ENCODE data around the gene TBR1.

GRCh38 chr2:159094070-159094941 is 125.9 kb downstream of the TANC1 start:
CAGE:
- cytosol, long polyA minus RNA: no peak
- cytosol, long polyA plus RNA: no peak
- long polyA plus RNA: no peak
- nucleus, long polyA minus RNA: no peak
- nucleus, long polyA plus RNA: no peak

GRCh38 chr2:159188502-159188999 is 98.0 kb downstream of the WDSUB1 start:
CAGE:
- cytosol, long polyA minus RNA: no peak
- cytosol, long polyA plus RNA: no peak
- long polyA plus RNA: no peak
- nucleus, long polyA minus RNA: no peak
- nucleus, long polyA plus RNA: no peak

DNA sequence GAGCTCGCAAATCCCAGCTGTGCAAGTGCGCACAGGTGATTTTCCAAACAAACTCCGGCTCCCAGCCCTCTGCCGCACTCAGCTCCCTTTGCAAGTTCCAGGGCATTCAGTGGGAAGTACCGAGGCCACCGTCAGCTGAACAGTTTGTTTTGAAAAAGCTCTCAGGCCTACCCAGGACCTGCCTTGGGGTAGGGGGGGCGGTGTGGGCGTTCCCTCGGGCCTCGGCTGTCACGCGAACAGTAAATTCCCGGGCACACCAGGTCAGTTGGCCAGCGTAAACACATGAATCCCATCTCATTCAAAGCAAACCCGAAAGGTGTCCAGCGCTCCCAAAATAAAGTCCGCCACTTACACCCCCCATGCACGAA is 620 bp downstream of the WDSUB1 start:
CAGE:
- cytosol, long polyA minus RNA: no peak
- cytosol, long polyA plus RNA: no peak
- long polyA plus RNA: no peak
- nucleus, long polyA minus RNA: no peak
- nucleus, long polyA plus RNA: no peak

CAGE:
- cytosol, long polyA minus RNA: no peak
- cytosol, long polyA plus RNA: no peak
- long polyA plus RNA: no peak
- nucleus, long polyA minus RNA: no peak
- nucleus, long polyA plus RNA: no peak
Measured at GRCh38 chr2:159428260-159428582, 141.7 kb upstream of the WDSUB1 start.

GRCh38 chr2:159515538-159515856 is 100.9 kb downstream of the BAZ2B start:
CAGE:
- cytosol, long polyA minus RNA: no peak
- cytosol, long polyA plus RNA: no peak
- long polyA plus RNA: no peak
- nucleus, long polyA minus RNA: no peak
- nucleus, long polyA plus RNA: no peak

DNA sequence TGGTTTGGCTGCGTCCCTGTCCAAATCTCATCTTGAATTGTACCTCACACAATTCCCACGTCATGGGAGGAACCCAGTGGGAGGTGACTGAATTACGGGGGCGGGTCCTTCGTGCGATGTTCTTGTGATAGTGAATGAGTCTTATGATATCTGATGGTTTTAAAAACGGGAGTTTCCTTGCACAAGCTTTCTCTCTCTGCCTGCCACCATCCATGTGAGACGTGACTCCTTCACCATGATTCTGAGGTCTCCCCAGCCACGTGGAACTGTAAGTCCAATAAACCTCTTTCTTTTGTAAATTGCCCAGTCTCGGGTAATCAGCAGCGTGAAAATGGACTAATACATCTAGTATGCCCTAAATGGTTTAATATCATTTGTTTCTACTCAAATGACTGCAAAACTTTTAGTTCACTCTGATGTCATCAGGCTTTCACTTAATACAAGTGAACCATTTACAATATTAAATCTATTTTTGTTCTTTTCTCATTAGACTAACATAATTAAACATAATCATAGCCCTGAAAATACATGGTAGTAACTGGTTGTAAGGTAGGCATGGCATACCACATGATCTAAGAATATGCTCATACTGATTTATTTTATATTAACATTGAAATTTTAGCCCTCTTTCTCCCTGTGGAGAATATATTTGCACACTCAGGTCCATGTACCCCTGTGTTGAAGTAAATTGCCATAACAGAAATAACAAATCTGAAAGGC is 70.0 kb downstream of the BAZ2B start:
CAGE:
- cytosol, long polyA minus RNA: no peak
- cytosol, long polyA plus RNA: no peak
- long polyA plus RNA: no peak
- nucleus, long polyA minus RNA: no peak
- nucleus, long polyA plus RNA: no peak

CAGE:
- cytosol, long polyA minus RNA: start-site peak on the plus strand at chr2:159615299-159615305, 10 reads
- cytosol, long polyA plus RNA: start-site peak on the minus strand at chr2:159615428-159615593, 22 and 19 reads in 2 replicates
- long polyA plus RNA: start-site peak on the minus strand at chr2:159615431-159615538, 16 and 28 reads in 2 replicates
- nucleus, long polyA minus RNA: start-site peak on the minus strand at chr2:159615431-159615477, 47 reads; start-site peak on the plus strand at chr2:159615654-159615660, 6 reads
- nucleus, long polyA plus RNA: start-site peak on the minus strand at chr2:159615429-159615464, 20 and 34 reads in 2 replicates
Measured at GRCh38 chr2:159615173-159616251, 836 bp downstream of the BAZ2B start.

DNA sequence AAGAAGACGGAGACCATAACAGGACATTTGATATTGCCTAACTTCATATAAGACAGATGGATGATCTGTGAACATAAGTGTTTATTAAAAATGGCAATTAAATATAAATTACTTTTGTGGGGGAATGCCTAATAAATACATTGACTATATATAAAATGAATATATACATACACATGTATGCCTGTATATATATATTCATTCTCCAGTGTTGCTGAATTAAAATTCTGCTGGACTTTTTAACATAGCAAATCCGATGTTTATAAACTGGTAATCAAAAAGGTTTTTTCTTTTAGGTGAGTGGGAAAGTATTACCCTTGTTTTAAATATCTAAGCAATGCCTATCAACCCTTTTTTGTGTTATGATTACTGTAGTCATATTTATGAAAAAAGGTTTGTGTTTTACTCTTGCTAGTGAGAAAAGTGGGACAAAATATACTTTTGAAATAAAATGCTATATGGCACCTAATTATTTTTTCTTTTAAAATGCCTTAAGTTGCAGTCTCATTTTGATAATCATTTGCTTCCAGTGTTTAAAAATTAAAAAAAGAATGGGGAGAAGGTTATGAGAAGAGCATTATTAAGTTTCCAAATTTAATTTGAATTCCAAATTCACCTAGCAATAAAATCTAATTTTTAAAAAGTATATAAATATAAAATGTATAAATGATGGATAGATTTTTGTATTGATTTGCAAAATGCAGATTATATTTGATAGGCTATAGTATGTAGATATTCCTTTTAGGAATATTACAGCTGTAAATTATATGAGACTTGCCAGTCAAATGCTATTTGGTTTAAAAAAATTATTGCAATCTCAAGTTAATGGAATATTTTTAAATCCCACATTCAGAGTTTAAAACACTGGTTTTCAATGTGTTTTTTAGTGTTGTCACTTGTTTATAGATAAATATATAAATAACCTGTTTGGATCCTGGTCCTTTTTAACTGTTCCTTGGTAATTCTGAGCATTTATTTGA is 30.4 kb downstream of the CD302 start:
CAGE:
- cytosol, long polyA minus RNA: start-site peak on the plus strand centred at position 104 of the sequence, 55 bp wide, 16 reads; start-site peak on the plus strand centred at position 348 of the sequence, 37 bp wide, 7 reads; start-site peak on the plus strand centred at position 435 of the sequence, 23 bp wide, 17 reads
- cytosol, long polyA plus RNA: no peak
- long polyA plus RNA: no peak
- nucleus, long polyA minus RNA: no peak
- nucleus, long polyA plus RNA: no peak

CAGE:
- cytosol, long polyA minus RNA: no peak
- cytosol, long polyA plus RNA: no peak
- long polyA plus RNA: no peak
- nucleus, long polyA minus RNA: no peak
- nucleus, long polyA plus RNA: no peak
Measured at GRCh38 chr2:160041930-160042286, 20.5 kb downstream of the PLA2R1 start.

CAGE:
- cytosol, long polyA minus RNA: no peak
- cytosol, long polyA plus RNA: no peak
- long polyA plus RNA: no peak
- nucleus, long polyA minus RNA: no peak
- nucleus, long polyA plus RNA: no peak
Measured at GRCh38 chr2:160145260-160146284, 54.5 kb downstream of the ITGB6 start.

GRCh38 chr2:160157790-160158642 is 42.1 kb downstream of the ITGB6 start:
CAGE:
- cytosol, long polyA minus RNA: no peak
- cytosol, long polyA plus RNA: no peak
- long polyA plus RNA: no peak
- nucleus, long polyA minus RNA: no peak
- nucleus, long polyA plus RNA: no peak

GRCh38 chr2:160214600-160215082 is 14.6 kb upstream of the ITGB6 start:
CAGE:
- cytosol, long polyA minus RNA: no peak
- cytosol, long polyA plus RNA: no peak
- long polyA plus RNA: no peak
- nucleus, long polyA minus RNA: no peak
- nucleus, long polyA plus RNA: no peak

DNA sequence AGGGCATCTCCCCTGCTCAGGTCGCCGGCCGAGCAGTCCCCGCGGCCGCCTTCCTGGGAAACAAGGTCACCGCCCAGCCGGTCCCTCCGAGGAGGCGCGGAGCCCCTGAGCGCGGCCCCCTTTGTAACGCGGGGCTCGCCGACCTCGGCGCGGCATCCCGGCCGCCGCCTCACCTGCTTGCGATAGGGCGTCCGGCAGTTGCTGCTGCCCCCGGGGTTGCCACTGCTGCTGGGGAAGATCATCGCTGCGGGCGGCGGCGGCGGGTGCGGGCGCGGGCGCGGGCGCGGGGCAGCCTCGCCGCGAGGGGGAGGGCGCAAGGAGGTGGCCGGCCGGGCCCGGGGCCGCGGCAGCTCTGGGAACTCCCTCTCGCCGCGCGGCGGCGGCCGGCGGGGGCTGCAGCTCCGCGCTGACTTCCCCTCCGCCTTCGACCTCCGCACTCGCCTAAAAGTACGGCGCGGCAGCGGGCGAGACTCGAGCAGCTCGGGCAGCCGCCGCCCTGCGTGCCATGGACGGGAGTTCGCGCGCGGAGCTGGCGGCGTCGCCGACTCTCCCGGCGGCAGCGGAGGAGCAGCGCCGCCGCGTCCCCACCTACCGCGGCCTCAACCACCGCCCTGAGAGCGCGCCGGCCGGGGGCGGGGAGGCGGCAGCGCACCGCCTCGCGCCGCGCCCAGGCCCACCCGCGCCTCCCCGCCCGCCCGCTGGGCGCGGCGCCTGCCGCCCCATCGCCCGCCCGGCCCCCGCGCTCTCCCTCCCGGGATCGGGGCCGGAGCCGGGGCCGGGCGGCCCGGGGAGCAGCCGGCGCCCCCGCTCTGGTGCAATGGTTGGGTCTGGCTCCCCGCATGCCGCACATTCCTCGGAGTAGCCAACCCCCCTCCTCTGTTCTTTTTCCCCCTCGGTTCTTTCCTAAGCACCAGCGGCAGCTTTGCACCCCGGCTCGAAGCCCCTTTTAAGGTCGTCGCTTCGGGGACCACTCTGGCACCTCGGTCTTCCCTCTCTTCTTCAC is 86.0 kb downstream of the RBMS1 start:
CAGE:
- cytosol, long polyA minus RNA: no peak
- cytosol, long polyA plus RNA: no peak
- long polyA plus RNA: no peak
- nucleus, long polyA minus RNA: no peak
- nucleus, long polyA plus RNA: no peak

GRCh38 chr2:160704095-160704806 is 210.6 kb upstream of the RBMS1 start:
CAGE:
- cytosol, long polyA minus RNA: no peak
- cytosol, long polyA plus RNA: no peak
- long polyA plus RNA: no peak
- nucleus, long polyA minus RNA: no peak
- nucleus, long polyA plus RNA: no peak

CAGE:
- cytosol, long polyA minus RNA: no peak
- cytosol, long polyA plus RNA: no peak
- long polyA plus RNA: no peak
- nucleus, long polyA minus RNA: no peak
- nucleus, long polyA plus RNA: no peak
Measured at GRCh38 chr2:161139102-161139447, 21.2 kb upstream of the TANK start.

DNA sequence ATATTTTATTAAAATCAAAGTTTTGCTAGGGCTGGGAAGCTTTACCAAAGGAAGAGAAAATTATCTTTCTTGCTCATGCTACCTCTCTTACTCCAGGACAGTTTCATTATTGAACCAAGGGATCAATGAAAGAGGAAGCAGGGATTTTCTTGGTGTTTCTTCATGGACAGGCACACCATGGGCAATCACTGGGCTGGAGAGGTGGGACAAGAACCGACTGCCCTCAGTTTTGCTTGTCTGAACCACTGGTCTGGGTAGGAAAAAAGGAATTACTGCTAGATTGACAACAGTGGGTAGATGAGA is 15.3 kb downstream of the TANK start:
CAGE:
- cytosol, long polyA minus RNA: no peak
- cytosol, long polyA plus RNA: no peak
- long polyA plus RNA: no peak
- nucleus, long polyA minus RNA: no peak
- nucleus, long polyA plus RNA: no peak

DNA sequence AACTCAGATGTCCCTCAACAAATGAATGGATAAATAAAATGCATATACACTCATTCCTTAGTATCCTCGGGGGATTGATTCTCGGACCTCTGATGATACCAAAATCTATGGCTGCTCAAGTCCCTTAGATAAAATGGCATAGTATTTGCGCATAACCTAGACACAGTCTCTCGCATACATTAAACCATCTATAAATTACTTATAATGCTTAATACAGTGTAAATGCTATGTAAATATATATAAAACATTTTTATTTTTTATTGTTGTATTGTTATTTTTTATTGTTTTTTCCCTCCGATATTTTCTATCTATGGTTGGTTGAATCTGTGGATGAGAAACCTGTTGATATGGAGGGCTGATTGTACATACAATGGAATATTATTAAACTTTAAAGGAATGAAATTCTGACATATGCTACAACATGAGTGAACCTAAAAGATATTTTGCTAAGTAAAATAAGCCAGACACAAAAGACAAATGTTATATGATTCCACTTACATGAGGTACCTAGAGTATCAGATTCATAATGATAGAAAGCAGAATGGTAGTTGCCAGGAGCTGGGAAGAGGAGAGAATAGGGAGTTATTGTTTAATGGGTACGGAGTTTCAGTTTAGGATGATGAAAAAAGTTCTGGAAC is 18.5 kb downstream of the PSMD14 start:
CAGE:
- cytosol, long polyA minus RNA: no peak
- cytosol, long polyA plus RNA: no peak
- long polyA plus RNA: no peak
- nucleus, long polyA minus RNA: no peak
- nucleus, long polyA plus RNA: no peak

DNA sequence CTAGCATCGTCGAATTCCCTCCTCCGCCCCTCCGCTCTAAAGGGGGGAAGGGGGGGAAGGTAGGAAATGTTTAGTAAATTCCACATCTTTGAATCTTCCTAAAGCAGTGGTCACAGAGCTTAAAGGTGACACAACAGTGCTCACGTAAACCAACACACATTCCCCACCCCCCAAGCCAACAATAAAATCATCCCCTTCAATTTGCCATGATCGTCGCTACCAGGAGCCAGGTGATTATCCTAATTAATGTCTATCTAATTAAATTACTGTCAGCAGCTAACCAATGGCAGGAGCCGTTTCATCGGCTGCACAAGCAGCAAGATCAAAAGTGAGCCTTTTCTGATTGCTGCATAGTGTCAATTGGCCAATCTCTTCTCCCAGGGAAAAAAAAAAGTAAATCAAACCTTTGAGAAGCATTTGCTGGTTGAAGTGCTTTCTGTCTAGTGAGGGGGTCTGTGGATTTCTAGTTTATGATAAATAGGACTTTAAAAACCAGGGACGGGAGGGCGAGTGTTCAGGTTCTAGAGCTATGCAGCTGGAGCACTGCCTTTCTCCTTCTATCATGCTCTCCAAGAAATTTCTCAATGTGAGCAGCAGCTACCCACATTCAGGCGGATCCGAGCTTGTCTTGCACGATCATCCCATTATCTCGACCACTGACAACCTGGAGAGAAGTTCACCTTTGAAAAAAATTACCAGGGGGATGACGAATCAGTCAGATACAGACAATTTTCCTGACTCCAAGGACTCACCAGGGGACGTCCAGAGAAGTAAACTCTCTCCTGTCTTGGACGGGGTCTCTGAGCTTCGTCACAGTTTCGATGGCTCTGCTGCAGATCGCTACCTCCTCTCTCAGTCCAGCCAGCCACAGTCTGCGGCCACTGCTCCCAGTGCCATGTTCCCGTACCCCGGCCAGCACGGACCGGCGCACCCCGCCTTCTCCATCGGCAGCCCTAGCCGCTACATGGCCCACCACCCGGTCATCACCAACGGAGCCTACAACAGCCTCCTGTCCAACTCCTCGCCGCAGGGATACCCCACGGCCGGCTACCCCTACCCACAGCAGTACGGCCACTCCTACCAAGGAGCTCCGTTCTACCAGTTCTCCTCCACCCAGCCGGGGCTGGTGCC is at the start of gene TBR1:
Gene TBR1 (plus strand): TSS at position 416 of the 1,131 bp plus-strand sequence.
CAGE:
- cytosol, long polyA minus RNA: no peak
- cytosol, long polyA plus RNA: no peak
- long polyA plus RNA: no peak
- nucleus, long polyA minus RNA: no peak
- nucleus, long polyA plus RNA: no peak

DNA sequence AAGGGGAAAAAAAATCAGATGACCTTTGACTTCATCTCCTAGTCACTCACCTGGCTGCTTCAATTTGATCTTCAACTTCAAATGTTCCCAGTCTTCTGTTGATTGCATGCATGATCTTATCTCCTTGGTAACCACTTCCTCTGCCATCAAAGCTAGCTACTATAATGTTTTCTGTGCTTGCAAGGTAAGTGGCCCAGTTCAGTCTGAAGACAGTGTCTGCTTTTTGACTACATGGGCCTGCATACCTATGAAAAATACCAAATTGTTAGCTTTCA is 62.3 kb downstream of the DPP4 start:
CAGE:
- cytosol, long polyA minus RNA: no peak
- cytosol, long polyA plus RNA: no peak
- long polyA plus RNA: no peak
- nucleus, long polyA minus RNA: no peak
- nucleus, long polyA plus RNA: no peak

DNA sequence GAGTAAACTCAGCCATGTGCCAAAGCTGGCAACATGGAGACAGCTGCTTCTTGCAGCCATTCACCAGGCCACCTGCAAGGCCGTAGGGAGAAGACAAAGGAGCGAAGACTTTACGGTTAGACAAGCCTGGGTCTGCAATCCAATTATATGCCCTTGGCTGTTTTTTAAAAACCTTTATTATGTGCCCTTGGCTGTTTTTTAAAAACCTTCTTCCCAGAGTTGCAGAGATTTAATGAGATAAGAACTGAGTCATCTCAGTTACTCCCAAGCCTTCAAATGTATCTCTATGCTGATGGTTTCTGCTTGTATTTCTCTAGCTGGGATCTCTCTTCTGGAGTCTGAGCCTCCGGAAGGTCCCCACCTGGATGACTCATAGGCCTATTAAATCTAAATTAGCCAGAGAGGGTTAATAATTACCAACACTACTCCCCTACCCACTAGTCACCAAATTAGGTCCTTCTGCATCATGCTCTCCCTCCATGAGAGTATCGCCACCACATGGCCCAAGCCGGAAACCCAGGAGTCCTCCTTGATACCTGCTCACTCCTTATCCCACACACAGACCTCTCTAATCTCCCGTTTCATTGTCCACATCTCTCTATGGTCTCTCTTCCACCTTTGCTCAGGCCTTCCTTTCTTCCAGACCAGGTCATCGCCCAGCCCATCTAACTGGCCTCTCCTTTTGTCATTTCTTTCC is 17.5 kb upstream of the DPP4 start:
CAGE:
- cytosol, long polyA minus RNA: no peak
- cytosol, long polyA plus RNA: no peak
- long polyA plus RNA: no peak
- nucleus, long polyA minus RNA: no peak
- nucleus, long polyA plus RNA: no peak

Measured in keratinocyte (primary cell).